PC-3 (cell line): ENCODE data around the gene TMA7B.

GRCh38 chr22:39317787-39318545 is 1.5 kb downstream of the RPL3 start:
- RAMPAGE, long total RNA = no peak

- RAMPAGE, long total RNA = no peak
Observed at GRCh38 chr22:39363741-39364076, 13.9 kb downstream of the SYNGR1 start.

DNA sequence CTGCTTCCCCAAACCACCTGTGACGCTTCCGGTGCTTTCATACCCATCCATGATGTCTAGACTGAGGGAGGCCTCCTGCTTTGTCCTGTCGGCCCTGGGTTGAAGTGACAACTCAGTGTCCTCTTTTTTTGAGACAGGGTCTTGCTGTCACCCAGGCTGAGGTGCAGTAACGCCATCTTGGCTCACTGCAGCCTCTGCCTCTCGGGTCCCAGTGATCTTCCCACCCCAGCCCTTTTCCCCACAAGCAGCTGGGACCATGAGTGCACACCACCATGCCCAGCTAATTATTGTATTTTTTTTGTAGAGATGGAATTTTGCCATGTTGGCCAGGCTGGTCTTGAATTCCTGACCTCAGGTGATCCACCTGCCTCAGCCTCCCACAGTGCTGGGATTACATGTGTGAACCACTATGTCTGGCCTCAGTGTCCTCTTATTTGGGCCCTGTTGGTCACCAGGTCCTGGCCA is 5.5 kb downstream of the RPS19BP1 start:
- RAMPAGE, long total RNA = no peak

DNA sequence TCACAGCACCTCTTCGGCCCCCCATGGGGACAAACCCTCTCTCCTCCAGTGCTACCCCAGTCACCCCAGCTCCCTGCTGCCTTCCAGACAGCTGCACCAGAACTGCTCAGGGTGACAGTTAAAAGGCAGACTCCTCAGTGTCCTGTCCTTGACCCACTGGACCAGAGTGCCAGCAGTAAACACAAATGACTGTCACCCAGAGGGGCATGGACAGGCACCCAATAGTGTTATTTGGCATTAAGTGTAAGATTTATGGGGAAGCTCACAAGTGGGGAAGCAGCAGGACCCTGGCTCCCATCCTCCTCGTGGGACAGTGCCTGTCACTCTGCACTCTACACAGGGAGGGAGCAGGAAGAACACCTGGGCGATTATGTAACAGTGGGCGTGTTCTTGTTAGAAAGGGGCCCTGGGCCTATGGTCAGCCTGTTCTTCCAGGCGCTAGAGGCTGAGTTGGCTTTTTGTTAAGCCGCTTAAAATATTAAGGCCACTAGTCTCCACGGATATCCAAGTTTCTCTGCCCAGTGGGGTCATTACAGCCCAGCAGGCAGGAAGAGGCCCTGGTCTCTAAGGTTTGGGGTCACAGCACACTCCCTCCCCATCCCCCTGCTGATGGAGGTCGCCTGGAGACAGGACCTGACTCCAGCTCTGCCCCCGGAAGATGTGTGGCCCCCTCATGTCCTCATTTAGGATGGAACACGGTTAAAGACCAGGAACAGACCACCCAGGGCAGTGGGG is 4.9 kb downstream of the RPS19BP1 start:
- RAMPAGE, long total RNA = no peak

- RAMPAGE, long total RNA = no peak
Observed at GRCh38 chr22:39559511-39560047, 11.0 kb upstream of the CACNA1I start.

DNA sequence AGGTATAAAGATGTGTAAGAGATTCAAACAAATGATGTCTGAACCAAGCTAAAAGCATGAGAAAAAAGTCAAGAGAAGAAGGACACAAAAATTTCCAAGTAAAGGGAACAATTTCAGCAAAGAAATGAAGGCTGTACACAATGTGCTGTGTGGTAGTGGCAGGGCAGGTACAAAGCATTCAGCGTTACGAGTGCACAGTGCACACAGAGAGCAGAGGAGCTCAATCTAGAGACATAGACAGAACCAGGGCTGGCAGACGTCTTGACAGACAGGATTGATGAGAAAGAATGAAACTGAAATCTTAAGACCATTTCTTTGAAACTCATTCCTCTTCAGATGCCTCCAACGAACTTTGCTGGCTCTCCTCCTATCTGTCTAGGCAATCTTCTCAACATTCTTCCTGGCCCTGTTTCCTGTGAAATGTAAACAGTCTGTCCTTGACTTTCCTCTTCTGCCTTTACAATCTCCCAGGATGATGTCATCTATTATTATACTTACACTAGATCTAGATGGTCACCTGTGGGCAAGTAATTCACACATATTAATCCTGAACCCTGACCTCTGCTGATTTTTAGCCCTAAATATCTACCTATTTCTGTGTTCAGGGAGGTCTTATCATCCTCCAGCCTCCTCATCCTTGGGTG is 119.6 kb downstream of the ENTHD1 start:
- RAMPAGE, long total RNA = no peak

GRCh38 chr22:39832457-39833224 is 60.9 kb downstream of the ENTHD1 start:
- RAMPAGE, long total RNA = no peak

DNA sequence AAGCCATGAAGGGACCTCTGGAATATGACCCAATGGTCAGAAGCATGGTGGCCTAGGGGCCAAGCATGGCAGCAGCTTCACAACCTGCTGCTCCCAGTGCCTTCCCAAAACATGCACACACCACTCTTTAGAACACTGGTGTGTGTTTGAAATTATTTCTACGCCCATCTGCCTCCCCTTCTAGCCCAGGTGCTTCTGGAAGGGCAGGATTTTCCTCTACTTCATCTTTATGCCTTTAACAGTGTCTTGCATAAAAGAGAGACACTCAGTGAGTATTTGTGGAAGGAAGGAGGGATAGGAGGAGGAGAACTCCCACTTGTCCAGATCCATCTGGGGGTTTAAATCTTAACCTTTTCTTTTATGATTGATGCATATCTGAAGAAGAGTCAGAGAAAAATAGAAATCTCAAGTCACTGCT is at the start of gene TMA7B:
Gene TMA7B (plus strand): TSS at position 162 of the 418 bp plus-strand sequence.
- RAMPAGE, long total RNA = no peak

- RAMPAGE, long total RNA = no peak
Observed at GRCh38 chr22:39979802-39980324, 14.9 kb upstream of the FAM83F start.

GRCh38 chr22:40045075-40046017 is 50.6 kb downstream of the FAM83F start:
- RAMPAGE, long total RNA = no peak

- RAMPAGE, long total RNA = no peak
Observed at GRCh38 chr22:40081706-40083047, 87.4 kb downstream of the FAM83F start.

DNA sequence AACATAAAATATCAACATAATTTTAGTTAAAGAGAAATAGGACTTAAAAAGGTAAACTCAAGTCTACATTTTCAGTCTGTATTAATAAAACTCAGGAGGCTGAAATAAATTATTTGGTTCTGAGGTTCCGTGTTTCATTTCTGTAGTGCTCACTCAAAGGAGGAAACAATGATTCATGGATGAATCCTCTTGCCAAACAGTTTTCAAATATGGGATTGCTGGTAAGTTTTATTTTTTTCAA is 69.4 kb upstream of the ADSL start:
- RAMPAGE, long total RNA = no peak

- RAMPAGE, long total RNA = no peak
Observed at GRCh38 chr22:40332368-40333150, 13.7 kb upstream of the ADSL start.

DNA sequence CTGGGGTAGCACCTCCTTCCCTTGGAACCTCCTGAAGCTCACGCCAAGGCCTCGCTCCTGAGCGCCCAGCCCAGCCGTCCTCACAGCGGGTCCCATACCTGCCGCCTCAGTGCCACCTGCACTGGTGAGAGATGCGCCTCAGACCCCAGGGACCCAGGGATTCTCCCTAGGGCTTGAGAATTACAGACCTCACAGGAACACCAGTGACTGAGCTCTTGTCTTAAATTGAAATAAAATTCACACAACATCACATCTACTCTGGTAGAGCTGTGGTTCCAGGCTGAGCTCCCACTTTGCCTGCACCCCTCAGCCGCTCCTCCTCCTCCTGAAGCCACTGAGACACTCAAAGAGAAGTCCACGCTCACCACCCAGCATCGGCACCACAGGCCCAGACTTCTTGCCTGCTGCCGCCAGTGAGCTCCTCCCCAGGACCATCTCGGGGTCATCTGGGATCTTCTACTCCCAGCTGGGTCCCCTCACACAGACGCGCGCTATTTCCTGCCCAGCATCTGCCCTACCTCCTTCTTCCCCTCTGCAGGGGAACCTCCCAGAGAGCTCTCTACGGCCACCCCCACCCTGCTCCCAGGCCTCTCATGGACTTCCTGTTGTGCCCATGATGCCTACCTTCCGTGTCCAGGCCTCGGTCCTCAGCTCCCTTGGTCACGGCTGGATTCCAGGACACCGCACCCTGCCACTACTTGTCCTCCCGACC is 45.0 kb downstream of the SGSM3 start:
- RAMPAGE, long total RNA = no peak

GRCh38 chr22:40416324-40416809 is 46.0 kb downstream of the SGSM3 start:
- RAMPAGE, long total RNA = no peak

- RAMPAGE, long total RNA = no peak
Observed at GRCh38 chr22:40426102-40426599, 55.8 kb downstream of the SGSM3 start.

GRCh38 chr22:40533006-40534236 is 103.1 kb downstream of the MRTFA start:
- RAMPAGE, long total RNA = no peak

DNA sequence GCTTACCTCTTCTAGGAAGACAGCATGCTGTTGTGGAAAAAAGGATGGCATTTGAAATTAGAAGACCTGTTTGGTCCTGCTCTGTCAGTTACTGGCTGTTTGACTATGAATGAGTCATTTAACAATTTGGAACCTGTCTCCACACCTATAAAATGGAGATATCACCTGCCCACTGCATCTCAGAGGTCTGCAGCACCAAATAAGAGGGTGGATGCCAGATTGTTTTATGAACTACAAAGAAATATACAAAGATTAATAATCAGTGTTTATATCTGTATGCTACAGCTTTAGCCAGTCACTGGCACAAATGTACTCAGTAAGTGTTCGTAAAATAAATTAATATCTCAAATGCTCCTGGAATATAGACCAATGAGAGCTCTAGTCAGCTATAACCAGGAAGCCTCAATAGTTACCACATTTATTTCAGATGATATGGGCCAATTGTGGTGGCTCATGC is 60.7 kb downstream of the SLC25A17 start:
- RAMPAGE, long total RNA = no peak

DNA sequence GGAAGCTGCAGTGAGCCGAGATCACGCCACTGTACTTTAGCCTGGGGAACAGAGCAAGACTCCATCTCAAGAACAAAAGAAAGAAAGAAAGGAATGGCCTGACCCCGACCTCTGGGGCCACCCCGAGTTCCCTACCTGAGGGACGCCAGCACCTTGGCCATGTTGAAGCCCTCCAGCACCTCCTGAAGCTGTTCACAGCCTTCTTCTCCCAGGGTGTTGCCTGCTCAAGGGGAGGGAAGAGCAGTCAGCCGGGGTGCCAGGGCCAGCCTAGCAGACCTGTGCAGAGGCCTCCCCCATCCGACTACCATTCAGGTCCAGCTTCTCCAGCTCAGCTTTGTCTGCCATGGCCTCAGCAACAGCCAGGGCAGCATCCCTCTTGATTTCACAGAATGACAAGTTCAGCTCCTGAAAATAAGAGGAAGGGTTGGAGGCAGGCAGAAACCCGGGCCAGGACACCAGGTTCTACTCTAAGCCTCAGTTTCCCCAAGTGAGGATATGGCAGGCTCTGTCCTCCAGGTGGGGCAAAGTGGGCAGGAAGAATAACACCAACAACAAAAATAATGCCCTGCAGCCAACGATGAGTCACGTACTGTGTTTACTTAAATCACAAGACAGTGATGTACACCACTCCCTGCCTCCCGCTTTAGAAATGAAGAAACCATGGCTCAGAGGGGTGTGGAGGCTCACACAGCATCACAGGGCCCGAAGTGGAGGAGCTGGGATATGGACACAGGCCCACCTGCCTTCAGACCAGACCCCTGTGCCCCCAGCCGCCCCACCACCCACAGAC is 15.3 kb upstream of the CHADL start:
- RAMPAGE, long total RNA = no peak

DNA sequence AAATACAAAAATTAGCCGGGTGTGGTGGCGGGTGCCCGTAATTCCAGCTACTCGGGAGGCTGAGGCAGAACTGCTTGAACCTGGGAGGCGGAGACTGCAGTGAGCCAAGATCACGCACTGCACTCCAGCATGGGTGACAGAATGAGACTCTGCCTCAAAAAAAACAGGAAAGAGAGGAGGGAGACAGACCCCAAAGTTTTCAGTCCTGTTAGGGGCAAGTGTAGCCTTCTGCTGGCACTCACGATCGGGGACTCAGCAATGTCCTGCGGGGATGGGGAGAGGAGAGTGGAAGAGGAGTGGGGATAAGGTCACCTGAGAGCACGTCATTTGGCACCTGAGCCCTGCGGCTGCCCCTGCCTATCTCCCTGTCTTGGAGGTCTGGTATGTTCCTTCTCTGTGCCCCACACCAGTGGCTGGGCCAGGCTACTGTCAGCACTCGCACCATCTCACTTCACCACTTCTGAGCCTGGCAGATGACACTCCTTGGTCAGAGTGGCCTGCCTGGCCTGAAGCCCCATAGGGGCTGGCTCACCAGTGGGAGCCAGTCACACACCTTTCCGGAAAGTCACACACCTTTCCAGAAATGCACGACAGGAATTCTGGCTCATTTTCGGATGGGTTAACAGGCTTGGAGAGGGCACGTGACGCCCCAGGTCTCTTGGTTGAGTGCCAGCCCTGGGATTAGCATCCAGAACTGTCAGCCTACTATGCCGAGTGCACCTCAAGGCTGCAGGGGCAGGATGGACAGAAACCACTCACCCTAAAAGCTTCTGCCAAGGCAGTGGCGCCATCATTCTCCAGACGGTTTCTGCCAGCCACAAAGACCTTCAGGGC is 20.2 kb upstream of the CHADL start:
- RAMPAGE, long total RNA = no peak